Mesenteric fat pad (tissue), 1 donor: ENCODE measurements around the genes CELA2A, SLC25A34 and UQCRHL.

- PRO-cap: no peak
Observed at GRCh38 chr1:14927097-14927626, 226.4 kb upstream of the TMEM51 start.

DNA sequence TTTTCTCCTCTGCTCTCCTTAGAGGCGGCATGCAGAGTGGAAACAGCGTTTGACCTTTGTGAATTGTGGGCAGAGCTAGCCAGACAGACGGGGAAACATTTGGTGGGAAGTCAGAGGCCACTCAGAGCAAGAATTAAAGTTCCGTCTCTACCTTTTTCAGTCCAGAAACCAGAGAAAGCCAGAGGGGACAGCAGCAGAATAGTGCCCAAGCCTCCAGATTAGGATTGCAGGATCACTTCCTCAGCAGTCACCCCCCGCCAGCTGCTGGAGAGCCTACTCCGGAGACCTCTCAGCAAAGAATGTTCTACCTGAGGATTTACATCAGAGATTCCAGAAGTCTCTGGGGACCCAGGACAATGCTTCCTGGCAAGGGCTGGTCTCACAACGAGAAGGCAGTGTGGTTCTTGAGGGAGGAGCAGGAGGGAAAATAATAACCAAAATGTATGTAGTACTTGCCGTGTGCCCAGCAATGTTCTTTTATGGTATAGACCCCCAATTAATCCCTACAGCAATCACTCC is 210.4 kb upstream of the TMEM51 start:
- PRO-cap: no peak

- PRO-cap: no peak
Observed at GRCh38 chr1:15171404-15171934, 17.9 kb downstream of the TMEM51 start.

GRCh38 chr1:15178709-15179630 is 25.4 kb downstream of the TMEM51 start:
- PRO-cap: no peak

DNA sequence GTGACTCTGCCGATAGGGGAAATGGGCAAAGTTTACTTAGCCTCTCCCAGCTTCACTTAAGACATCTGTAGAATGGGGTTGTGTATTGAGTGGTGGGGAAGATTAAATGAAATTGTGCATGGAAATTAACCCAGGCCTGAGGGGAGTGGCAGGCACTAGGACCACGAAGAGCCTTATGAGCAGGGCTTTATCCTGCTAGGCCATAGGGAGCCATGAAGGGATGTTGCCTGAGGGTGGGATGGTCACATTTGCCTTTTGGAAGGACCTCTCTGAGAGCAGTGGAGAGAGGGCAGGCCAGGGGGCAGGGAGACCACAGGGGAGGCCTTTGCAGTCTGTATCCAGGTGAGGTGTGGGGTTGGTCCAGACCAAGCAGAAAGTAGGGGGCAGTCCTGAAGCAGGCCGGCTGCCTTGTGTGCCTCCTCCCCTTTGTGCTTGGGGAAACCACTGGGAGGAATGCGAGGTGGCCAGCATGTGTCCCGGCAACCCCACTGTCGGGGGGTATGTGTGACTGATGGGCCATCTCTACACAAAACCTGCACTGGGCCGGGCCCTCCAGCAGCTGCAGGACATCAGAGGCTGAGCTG is 33.1 kb downstream of the TMEM51 start:
- PRO-cap: no peak

DNA sequence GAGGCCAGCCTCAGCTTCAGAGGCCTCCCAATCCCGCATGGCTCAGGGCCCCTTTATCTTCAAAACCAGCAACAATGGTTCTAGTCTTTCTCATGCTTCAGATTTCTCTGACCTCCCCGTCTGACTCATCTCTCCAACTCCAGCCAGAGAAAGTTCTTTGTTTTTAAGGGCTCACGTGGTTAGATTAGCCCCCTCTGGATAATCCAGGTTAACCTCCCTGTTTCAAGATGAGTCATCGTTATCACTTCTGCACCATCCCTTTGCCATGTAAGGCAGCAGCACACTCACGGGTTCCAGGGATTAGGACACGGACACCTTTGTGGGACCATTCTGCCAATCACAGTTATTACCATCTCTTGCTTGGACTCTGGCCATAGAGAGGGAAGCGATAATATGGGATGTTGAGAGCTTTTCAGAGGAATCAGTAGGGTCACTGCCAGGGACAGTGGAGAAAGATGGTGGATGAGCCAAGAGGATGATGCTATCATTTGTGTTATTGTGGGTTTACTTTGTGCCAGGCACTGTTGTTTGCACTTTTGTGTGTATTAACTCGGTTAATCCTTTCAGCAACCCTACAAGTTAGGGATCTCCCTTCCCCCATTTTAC is 13.7 kb downstream of the FHAD1 start:
- PRO-cap: no peak

DNA sequence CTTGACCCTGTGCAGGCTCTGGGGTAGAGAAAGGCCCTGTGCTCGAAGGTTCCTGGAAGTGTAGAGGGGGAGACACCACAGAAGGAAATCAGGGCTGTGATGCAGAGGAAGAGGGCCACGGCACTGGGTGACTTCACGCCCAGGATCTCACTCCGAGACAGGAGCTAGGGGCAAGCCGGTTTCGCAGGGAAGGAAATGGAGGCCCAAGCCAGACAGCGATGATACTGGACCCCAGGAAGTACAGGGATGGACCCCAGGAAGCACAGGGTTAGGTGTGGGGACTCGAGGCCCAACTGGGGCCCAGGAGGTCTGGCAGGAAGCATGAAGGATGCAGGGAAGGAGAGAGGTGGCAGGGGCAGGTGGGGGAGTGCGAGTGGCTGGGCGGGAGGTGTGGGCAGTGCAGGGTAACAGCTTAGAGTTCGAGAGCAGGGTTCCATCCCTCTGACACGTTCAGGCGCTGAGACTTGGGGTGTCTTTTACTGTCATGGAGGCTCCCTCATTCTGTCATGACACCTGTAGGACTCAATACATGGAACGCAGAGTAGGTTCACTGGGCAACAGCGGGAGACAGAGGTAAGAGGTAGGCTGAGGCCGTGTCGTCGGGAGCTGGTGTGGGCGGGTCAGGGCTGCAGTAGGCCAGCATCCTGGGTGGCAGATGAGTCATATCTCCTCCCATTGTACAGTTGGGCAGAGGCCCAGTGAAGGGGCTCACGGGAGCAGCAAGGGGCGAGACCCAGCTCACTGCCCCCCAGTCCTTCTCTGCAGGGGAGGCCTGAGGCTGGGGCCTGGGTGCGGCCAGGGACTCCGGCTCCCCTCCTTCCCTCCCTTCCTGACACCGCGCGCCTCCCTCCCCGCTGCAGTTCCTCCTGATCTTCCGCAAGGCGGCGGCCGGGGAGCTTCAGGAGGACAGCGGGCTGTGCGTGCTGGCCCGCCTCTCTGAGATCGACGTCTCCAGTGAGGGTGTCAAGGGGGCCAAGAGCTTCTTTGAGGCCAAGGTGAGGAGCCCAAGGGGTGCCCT is 11.6 kb upstream of the CTRC start:
- PRO-cap: no peak

DNA sequence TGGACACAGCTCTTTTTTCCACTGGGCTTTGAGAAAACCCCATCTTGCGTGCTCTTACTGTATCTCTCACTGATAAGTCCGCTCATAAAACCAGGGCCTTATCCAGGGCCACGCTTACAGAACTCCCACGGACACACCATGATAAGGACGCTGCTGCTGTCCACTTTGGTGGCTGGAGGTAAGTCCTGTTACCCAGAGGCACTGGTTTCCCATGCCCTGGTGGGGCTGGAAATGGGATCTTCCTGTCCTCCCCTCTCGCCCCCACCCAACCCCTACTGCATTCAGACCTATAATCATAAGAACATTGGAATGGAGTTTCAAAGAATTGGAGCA is at the start of gene CELA2A:
Gene CELA2A, plus strand, starts transcription at position 117 of the 333 bp plus-strand sequence.
- PRO-cap: no peak

DNA sequence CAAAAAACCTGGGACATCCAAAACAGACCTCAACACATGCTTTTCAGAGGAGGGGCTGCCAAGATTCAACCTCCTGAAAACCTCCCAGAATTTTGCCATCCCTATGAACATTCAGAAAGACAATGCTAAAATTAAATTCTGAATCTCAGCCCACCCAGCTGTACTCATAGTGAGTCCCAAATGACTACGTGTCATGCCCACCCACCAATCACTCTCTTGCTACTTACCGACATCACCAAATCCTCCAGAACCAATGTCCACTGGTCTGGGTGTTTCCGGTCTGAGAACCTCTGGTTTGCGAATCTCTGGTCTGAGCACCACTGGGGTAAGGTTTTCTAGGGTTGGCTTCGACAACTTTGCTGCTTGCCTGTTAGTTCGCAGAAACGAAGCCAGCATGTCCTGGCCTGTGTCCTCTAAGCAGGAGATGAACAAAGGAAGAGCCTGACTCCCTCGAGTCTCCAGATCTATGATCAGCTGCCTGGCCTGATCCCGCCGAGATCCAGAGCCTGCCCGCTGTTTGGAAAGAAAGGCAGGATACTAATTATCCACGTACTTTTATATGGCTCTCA is 6.0 kb downstream of the CASP9 start:
- PRO-cap: no peak

- PRO-cap: unidirectional peak, plus-strand start at chr1:15525458
Observed at GRCh38 chr1:15524999-15525616, 1.1 kb upstream of the CASP9 start.

DNA sequence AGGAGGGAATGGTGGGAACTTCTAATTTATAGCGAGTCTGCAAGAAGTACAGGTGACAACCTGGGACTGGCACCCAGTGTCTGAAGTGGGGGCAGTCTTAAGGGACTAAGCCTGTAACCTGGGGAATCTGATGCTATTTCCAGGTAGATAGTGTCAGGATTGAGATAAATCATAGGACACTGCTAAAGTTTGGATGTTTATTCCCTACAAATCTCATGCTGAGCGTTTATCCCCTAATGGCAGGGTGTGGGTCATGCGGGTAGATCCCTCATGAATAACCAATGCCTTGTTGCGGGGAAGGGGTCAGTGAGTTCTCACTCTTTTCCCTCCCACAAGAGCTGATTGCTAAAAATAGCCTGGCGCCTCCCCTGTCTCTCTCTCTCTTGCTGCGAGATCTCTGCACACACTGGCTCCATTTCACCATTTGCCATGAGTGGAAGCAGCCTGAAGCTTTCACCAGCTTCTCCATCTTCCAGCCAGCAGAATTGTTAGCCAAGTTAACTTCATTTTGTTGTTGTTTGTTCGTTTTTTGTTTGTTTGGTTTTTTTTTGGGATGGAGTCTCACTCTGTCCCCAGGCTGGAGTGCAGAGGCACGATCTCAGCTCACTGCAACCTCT is 12.0 kb upstream of the AGMAT start:
- PRO-cap: no peak

- PRO-cap: no peak
Observed at GRCh38 chr1:15677706-15678026, 6.5 kb upstream of the PLEKHM2 start.

DNA sequence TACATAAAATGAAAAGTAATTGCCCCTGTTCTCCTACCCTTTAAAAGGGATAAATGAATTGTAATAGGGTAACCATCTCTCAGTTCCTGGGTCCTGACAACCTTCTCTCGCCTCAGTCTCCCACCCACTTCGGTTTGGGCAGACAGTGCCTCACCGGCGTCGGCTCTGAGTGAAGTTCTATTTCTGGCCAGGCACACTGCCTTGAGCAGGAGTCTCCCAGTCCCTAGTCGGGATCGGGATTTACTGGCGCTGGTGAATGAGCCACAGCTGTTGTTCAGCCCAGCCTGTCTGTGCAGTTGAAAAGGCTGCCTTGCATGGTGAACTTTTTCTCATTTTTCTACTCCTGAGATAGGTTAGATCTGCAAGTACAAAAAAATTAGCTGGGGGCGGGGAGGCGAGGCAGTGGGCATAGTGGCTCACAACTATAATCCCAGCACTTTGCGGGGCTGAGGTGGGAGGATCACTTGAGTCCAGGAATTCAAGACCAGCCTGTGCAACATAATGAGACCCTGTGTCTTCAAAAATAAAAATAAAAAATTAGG is 7.4 kb downstream of the PLEKHM2 start:
- PRO-cap: no peak

- PRO-cap: no peak
Observed at GRCh38 chr1:15714440-15714894, 21.6 kb upstream of the SLC25A34 start.

- PRO-cap: no peak
Observed at GRCh38 chr1:15717342-15718204, 18.5 kb upstream of the SLC25A34 start.

DNA sequence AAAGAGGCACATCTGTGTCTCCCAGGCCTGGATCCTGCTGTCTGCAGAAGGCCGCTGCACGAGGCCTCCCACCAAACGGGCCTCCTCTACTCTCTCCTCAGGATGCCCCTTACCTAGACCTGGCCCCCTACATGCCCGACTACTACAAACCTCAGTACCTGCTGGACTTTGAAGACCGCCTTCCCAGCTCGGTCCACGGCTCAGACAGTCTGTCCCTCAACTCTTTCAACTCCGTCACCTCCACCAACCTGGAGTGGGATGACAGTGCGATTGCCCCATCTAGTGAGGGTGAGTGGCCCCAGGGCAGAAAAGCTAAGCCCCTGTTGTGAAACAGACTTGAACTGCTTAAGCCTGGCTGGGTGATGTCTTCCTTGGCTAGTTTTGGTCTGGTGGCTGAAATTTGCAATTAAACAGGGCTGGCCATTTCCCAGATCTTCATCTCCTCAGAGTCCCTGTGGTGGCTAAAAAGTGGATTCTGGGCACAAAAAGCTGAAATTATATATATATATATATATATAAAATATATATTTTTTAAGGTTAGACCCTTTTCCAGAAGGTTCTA is 16.3 kb upstream of the SLC25A34 start:
- PRO-cap: no peak

DNA sequence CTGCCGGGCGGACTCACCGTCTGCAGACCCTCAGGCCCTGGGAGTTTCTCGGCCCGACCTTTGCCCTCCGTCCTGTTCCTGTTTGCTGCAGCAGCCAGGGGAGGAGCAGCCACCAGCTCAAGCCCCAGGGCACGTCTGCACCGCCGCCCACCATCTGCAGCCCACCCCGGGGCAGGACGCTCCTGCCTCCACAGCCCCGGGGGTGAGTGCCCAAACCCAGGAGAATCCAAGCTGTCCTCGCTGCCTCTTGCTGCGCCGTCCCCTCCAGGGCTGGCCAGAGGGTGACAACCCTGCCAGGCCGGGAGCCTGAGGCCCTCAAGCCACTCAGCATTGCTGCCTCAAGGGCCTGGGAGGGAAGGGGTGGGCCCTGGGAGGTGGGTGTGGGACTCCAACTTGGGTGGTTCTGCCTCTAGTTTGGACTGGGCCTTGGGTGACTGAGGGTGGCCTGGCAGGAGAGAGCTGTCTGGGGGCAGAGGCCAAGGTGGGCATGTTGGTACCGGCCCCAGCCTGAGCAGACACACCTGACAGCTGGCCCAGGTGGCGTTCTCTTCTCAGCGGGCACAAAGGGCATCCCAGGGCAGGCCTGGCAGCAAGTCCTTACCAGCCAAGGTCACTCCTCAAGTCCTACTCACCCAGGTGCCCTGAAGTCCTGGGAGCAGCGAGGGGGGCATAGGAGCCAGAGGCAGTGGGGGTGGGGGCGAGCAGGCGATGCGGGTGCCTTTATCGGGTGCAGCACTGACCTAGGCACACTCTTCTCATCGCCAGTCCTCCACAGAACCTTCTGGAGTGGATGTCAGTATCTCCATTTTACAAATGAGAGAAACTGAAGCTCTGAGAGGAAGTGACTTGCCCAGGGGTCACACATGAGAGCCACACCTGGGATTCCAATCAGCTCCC is 895 bp upstream of the SLC25A34 start:
- PRO-cap: no peak

GRCh38 chr1:15735812-15736821 is at the start of gene SLC25A34:
TSS of gene SLC25A34 (plus strand) at chr1:15736258.
- PRO-cap: no peak

DNA sequence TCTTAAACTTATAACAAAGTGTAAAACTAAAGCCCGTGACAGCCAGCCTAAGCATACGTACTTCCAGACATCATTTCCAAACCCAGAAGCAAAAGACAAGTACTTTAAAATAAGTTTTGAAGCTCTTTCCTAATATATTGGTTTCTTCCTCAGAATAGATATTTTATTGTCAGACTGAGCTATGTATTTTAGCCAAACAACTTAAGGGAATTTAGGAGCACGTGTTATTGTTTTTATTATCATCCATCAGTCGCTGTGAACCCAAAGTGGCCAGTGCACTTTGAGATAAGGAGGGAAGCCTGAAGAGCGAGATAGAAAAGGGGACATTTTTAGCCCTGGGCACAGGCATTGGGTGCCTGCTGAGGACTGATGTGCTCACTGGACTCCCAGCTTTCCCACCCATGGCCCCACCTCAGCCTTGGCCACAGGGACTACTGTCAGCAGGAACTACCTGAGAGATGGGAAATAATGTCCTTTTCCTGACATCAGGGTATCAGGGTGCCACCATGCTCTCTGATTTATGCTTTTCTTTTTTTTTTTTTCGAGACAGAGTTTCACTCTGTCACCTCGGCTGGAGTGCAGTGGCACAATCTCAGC is 3.1 kb downstream of the FBLIM1 start:
- PRO-cap: no peak

DNA sequence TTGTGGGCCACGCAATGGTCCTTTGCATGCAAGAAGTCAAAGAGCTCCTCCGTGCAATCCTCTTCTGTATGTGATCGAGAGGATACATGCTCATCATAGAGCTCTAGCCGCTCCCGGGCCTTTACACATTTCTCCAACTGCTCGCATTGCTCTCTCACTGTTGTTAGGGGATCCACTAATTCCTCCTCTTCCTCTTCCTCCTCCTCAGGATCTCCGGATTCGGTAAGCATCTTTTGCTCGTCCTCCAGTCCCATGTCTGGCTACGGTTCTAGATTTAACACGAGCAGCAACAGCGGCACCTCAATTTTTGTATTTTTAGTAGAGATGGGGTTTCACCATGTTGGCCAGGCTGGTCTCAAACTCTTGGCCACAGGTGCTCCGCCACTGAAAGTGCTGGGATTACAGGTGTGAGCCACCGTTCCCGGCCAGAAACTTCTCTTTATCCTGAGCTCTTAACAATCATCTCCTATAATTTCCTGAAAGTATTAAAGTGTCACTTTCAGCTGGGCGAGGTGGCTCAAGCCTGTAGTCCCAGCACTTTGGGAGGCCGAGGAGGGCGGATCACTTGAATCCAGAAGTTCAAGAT is at the start of gene UQCRHL:
Gene UQCRHL, minus strand, starts transcription at position 254 of the 586 bp plus-strand sequence.
- PRO-cap: no peak